ENCODE data around the genes PCBD1 and UNC5B.

GRCh38 chr10:70673076-70674330 is 1.2 kb downstream of the ADAMTS14 start:
- RRBS, result no CpG with 5 or more reads among the region's 20 CpGs

- RRBS, result no CpG with 5 or more reads among the region's 14 CpGs
Observed at GRCh38 chr10:70679420-70680120, 7.3 kb downstream of the ADAMTS14 start.

GRCh38 chr10:70887075-70887214 is 1.4 kb downstream of the PCBD1 start:
- RRBS, result no CpG with 5 or more reads among the region's 1 CpG

GRCh38 chr10:70887215-70887785 is 1.1 kb downstream of the PCBD1 start:
- RRBS, result no CpG with 5 or more reads among the region's 17 CpGs

- RRBS, result 2% methylated on average over 19 of the region's 86 CpGs
Observed at GRCh38 chr10:70887786-70888846, at the start of gene PCBD1. Gene PCBD1, minus strand, starts transcription at chr10:70888565.

GRCh38 chr10:71212102-71213140 is at the start of gene UNC5B:
Gene UNC5B, plus strand, starts transcription at chr10:71212570.
- RRBS, result 1% methylated on average over 28 of the region's 114 CpGs

GRCh38 chr10:71256025-71257077 is 44.0 kb downstream of the UNC5B start:
- RRBS, result no CpG with 5 or more reads among the region's 15 CpGs

- RRBS, result no CpG with 5 or more reads among the region's 6 CpGs
Observed at GRCh38 chr10:71302961-71303542, 16.0 kb upstream of the SLC29A3 start.

DNA sequence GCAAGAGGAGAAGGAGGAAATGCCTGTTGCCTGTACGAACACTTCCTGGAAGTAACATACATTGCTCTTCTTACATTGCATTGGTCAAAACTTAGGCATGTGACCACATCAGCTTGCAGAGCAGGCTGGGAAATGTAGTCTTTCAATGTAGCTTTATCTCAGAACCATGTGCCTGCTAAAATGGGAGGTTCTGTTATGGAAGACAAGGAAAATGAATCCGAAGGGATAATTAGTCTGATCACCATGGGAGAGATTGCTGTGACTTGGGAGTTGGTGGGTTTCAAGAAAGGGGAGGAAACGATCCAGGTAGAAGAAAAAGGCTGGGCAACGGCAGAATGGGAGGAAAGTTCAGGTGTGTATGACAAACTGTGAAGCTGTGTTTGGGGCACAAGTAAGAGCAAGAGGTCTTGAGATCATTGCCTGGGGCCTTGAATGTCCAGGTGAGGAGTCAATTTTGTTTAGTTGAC is 4.5 kb downstream of the SLC29A3 start:
- RRBS, result no CpG with 5 or more reads among the region's 4 CpGs

DNA sequence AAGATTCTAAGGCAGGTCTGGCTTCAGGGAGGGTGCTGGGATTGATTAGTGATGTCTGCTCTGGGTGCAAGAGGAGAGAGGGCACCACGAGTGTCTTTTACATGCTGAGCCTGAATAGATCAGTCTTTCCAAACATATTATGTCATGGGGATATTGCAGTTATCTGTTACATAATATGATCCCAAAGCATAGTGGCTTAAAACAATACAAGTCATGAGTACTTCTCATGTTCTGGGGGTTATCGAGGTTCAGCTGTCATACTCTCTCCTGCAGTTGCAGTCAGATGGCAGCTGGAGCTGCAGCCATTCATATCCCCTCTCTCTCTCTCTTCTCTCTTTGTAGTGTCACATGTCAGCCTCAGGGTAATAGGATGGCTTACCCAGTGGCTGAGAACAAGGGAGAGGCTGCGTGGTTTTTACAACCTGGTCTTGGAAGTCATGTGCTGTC is 26.0 kb downstream of the SLC29A3 start:
- RRBS, result no CpG with 5 or more reads among the region's 3 CpGs

DNA sequence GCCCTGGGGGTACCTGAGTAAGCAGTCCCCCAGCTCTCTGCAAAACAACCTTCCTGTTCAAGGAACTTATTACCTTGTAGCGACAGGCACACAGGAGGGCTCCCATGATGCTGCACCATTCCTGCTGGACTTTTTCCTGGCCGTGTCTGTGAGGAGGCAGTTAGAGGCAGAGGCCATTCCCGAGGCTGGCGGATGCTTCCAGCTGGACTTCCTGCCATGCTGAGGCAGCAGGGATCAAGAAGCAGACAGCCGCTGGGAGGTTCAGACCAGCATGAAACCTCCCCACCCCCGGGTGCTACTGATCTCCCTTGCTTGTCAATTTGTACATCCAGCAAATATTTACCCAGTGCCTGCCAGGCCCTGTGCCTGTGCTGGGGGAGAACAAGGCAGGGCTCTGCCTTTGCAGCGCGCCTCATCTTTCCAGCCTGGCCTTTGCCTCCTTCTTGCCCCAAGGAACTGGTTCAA is 28.8 kb downstream of the SLC29A3 start:
- RRBS, result no CpG with 5 or more reads among the region's 8 CpGs

DNA sequence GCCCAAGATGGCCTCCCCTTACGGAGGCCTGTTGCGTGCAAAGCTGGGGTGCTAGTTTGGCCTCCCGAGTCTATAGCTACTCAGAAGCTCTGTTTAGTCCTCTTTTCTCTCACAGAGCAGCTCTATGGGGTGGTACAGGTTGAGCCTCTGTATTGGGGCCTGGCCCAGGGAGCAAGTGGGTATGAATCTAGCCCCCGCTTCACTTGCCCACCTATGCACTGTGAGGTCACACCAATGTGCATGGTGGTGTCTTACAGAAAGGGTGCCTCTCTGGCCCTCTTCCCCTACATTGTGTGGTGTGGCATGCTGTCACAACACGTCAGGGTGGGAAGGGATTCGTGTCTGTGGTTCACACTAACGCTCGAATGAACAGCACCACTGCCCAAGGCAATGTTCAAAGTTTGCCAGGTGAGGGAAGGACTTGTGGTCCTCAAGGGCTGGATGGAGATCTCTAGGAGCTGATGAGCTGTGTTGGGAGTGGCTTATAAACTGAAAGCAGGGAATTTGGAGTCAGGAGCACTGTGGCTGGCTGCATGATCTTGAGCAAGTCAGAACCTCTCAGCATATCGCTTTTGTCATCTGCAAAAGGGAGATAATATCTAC is 22.6 kb upstream of the C10orf105 start:
- RRBS, result no CpG with 5 or more reads among the region's 9 CpGs

DNA sequence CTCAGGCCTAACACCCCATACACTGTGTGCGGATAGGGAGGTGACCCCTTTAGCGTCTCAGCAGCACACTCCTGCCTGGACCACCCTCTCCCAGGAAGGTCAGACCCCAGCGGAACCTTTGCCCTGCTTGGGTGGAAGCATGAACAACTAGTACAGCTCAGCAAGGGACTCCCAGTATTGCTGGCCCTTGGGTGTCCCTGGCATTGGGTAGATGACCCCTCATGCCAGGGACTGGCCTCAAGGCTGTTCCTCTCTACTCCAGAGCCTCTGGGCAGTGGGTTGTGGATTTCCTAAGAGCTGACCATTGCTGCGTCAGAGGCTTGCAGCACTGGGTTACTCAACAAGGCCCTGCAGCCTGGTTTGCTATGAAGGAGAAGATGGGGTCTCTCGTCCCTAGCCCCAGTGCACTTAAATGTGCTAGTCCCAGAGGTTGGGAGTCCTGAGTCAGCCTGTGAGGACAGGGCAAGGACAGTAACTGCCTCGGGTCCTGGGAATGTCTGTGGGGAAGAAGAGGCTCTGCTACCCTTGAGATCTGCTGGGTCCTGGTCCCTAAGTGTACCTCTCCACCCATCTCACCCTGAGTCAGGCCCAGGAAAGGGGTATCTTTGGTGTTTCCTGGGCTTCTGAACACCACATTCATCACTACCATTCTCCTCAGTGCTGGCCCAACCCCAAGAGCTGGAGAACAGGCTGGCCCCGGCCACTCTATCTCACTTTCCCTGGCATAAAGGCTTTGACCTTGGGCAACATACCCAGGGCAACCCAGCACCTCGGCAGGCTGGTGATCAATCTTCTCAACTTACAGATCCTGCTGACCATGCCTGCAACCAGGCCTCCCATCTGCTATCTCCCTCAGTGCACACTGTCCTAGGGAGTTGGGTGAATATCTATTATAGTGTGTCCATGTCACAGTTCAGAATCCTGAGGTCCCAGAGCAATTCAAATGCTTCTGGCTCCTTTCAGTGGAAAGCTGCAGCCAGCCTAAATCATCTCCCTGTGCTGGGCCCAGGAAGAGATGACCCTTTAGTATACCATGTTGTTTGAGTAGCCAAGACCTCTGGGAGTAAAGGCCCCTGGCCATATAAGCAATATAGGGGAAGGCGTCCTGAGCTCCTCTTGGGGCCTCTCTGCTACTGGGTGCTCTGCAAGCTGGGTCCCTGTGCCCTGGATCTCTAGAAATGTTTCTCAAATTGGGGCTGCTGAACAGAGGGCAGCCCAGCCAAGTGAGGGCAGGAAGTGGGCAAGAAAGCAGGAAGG is 2.2 kb downstream of the VSIR start:
- RRBS, result no CpG with 5 or more reads among the region's 9 CpGs

GRCh38 chr10:71812713-71813415 is 38.2 kb downstream of the PSAP start:
- RRBS, result no CpG with 5 or more reads among the region's 16 CpGs

DNA sequence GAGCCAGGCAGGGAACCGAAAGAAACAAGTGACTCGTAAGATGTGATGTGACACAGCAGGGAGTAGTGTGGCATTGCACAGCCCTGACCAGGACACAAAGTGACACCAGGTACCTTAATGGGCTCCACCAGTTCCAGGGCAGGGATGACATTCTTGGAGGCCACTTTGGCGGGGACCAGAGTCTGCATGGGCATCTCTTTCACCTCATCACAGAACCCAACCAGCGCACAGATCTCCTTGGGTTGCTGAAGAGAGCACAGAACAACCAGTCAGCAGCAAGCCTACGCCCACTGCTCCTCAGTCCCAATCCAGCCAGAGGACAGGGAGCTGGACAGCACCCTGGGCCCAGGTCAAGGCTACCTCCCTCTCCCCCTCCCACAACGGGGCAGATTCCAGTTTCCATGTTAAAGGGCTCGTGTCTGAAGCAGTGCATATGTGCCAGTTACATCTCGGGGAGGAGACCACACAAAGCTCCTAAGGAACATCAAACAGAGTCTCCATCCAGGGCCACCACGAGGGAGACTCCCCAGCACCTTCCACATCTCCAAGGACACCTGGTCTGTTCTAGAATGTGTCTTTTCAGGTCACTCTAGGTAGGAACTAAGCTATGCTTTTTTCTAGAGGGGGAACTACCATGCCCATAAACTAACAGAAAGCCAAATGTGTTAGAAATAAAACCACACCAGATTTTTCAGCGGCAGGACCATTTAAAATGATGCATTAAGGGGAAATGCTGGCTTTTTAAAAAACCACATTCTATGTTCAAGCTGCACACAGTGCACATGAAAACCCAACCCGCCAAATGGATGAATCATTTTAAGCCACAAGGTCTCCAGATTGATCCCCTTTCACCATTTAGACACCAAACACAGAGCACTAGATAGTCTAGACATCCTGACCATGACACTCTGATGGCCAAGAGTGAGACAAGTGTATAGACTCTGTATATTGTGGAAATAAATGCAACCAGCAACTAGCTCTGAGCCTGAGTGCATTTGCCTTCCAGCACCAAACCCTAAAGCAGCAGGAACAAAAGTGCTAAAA is 29.0 kb downstream of the PSAP start:
- RRBS, result no CpG with 5 or more reads among the region's 11 CpGs

- RRBS, result no CpG with 5 or more reads among the region's 8 CpGs
Observed at GRCh38 chr10:71837126-71837630, 13.9 kb downstream of the PSAP start.

GRCh38 chr10:71853837-71854378 is 2.9 kb upstream of the PSAP start:
- RRBS, result no CpG with 5 or more reads among the region's 7 CpGs

DNA sequence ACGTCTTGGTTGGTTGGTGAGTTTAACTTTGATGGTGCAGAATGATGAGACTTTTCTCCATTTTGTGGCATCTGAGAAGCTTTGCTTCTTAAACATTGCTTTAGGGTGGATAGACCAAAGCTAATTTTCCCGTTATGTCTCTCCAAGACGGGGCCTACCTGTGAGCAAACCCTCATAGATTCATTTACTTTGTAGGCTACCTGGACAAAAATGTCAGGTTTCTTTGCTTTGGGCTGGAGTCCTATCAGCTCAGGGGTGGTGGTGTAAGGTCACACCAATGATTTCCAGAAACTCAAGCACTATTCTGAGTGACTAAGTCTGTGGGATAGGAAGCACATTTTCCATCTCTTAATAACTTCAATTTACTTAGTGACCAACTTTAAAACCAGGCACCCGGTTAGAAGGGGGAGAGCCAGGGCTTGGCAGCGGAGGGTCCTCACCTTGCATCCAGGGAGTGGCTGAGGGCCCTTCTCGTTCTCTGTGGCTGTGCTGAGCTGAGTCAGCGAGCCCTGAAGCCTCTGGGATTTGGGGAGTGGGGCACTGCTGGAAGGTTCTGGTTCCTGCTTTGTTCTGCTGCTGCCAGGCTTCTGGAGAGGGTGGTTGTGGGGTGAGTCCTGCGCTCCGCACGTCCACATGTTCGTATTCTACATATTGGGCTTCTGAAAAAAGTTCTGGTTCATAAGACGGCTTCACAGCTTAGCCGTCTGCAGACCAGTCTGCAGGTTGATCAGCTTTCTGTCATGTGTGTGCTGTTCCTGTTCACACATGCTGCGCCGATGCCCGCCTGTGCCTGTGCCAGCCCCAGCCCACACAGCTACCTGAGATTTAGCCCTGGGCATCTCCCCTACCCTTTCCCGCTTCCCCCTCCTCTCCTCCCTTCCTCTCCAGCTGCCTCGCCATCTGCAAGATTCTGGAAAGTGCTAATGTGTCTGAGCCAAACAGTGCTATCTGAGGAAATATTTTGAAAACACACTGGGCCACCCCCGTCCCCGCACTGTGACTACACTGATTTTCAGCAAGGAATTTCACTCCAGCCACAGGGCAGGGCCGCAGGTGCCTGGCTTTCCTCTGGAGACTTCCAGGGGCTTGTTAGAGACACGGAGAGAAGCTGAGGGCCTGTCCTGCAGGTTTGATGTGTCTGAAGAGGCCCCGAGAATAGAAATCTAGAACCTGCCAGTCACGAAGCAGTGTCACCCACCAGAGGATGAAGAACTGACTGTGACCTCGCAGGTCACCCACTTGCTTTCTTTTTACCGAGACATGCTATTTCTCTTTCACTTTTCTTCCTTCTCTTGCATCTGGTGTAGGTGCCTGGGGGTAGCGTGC is 7.0 kb downstream of the CHST3 start:
- RRBS, result no CpG with 5 or more reads among the region's 27 CpGs

DNA sequence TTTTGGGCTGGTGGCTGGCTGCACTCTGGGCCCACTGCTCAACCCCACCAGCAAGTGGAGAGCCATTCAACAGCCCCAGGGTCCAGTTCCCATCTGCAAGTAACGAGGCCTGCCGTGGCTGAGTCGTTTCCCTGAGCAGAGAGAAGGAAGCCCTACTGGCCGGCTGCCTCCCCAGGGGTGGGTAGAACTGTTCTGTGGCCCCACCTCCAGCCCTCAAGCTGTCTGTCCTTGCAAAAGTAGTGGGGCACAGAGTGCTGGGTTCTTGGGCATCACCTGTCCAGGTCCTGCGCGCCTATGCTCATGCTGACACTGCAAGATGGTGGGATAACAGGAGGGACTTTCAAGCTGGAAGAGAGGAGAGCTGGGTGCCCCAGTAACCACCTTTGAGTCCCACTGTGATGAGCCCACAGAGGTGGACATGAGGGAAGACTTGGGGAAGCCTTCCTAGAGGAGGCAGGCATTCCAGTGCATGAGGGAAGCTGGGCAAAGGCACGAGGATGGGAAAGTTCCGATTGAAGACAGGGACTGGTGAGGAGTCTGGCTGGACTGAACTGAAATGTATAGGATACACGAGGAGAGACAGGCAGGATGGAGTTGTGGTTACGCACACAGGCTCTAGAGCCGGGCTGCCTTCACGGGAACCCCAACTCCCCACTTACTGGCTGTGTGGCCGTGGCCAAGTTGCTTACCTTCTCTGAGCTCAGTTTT is 9.3 kb downstream of the CHST3 start:
- RRBS, result no CpG with 5 or more reads among the region's 13 CpGs

- RRBS, result no CpG with 5 or more reads among the region's 5 CpGs
Observed at GRCh38 chr10:72048422-72048719, 40.0 kb downstream of the SPOCK2 start.